Islet of Langerhans (tissue), 1 donor: ENCODE results near the genes C19orf25, ATP8B3 and BTBD2.

DNA sequence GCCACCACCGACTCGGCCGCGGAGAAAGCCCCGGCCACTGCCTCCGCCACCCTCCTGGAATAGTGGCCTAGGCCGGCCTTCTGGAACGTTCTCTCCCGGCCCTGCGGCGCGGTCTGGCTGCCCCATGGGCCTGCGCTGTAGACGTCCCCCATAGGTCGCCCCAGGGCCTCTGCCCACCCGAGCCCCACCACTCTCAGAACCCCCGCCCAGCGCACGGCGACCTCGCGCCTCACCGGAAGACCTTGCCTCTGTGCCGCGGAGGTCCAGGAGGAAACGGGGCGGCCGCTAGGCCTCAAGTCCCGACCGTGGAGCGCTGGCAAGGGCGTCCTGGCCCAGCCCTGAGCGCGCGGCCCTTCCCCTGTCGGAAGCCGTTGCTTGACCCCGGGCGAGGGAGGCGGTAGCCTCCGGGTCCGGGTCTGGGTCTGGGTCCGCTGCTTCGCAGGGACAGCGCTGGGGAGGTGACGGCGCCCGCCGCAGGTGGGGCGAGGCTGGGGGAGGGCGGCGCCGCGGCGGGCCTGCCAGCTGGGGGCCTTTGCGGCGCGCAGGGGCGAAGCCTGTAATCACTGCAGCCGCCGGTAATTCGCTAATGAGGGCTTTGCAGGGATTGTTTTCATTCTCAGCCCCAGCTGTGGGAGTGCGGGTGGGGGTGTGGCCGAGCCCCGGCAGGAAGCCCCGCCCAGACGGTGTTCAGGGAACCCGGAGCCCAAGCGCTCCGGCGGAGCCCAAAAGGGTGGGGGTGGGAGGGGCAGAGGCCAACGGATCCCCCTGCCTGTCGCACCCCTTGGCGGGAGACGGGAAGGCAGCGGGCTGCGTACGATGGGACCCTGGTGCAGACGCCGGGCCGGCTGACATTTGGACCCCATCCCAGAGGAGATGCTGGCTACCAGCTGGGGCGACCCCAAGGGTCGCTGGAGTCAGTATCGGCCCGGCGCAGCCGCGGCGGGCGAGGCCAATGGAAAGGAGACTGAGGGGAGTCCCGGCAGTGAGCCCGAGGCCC is 8.6 kb downstream of the C19orf25 start:
- RRBS = 7% methylated on average over 25 of the region's 92 CpGs

GRCh38 chr19:1472305-1472796 is 6.7 kb downstream of the C19orf25 start:
- RRBS = no CpG with 5 or more reads among the region's 22 CpGs

GRCh38 chr19:1479088-1479848 is at the start of gene C19orf25:
TSS of gene C19orf25 (minus strand) at chr19:1479215.
- RRBS = 3% methylated on average over 24 of the region's 60 CpGs

GRCh38 chr19:1524185-1524592 is 312 bp downstream of the PLK5 start:
- RRBS = 4% methylated on average over 44 of the region's 61 CpGs

GRCh38 chr19:1566866-1567397 is 1.2 kb downstream of the MEX3D start:
- RRBS = 4% methylated on average over 43 of the region's 55 CpGs

GRCh38 chr19:1592092-1592585 is 526 bp downstream of the MBD3 start:
- RRBS = 2% methylated on average over 51 of the region's 61 CpGs

- RRBS = 91% methylated on average over 15 of the region's 33 CpGs
These were observed 13.9 kb upstream of the UQCR11 start for GRCh38 chr19:1619076-1619638.

- RRBS = 5% methylated on average over 33 of the region's 95 CpGs
These were observed at the start of gene ATP8B3 for GRCh38 chr19:1811943-1813186. TSS of gene ATP8B3 (minus strand) at chr19:1812276.

- RRBS = 92% methylated on average over 14 of the region's 47 CpGs
These were observed 11.8 kb upstream of the ATP8B3 start for GRCh38 chr19:1823613-1824626.

GRCh38 chr19:1826865-1827610 is 15.0 kb upstream of the ATP8B3 start:
- RRBS = 71% methylated on average over 10 of the region's 59 CpGs

DNA sequence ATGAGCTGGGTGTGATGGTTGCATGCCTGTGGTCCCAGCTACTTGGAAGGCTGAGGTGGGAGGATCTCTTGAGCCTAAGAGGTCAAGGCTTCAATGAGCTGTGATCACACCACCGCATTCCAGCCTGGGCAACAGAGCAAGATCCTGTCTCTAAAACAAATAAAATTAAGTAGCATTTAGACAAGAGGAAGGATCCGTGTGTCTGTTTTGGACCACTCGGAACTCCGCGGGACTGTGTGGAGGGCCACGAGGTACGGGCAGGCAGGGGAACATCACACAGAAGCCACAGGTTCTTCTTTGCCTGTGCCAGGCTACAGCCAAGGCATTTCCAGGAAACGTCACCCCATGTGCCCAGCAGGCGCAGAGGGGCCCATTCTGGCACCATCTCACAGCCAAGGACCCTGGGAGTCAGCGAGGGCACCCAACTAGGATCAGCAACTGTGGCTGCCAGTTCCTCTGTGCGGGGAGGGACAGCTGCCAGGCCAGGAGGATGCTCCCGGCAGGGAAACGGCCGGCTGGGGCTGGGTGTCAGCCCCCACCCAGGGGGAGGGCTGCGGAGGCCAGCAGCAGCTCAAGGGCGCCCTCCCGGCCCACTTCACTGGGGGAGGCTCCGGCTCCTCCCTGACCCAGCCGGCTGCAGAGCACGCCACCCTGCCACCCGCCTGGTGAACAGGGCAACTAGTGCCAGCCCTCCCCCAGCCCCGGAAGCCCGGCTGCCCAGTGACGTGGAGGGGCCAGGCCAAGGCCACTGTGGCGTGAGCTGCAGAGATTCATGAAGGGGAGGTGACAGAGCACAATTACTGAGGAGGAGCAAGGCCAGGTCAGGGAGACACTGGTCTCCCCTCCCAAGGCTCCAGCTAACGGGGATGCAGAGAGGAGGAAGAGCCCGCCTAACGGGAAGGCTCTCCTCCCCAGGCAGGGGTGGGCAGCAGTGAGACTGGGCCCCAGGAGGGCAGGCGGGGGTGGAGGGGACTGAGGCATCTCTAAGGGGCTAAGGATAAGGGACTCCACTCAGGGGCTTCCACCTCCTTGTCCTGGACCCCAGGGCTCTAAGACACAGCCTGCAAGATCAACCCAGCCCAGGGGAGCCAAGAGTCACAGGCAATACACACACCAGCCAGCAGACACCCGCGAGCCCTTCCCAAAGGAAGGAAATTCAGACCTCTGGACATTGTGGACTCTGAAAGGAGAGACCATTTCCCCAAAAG is 14.8 kb downstream of the REXO1 start:
- RRBS = 34% methylated on average over 8 of the region's 31 CpGs

DNA sequence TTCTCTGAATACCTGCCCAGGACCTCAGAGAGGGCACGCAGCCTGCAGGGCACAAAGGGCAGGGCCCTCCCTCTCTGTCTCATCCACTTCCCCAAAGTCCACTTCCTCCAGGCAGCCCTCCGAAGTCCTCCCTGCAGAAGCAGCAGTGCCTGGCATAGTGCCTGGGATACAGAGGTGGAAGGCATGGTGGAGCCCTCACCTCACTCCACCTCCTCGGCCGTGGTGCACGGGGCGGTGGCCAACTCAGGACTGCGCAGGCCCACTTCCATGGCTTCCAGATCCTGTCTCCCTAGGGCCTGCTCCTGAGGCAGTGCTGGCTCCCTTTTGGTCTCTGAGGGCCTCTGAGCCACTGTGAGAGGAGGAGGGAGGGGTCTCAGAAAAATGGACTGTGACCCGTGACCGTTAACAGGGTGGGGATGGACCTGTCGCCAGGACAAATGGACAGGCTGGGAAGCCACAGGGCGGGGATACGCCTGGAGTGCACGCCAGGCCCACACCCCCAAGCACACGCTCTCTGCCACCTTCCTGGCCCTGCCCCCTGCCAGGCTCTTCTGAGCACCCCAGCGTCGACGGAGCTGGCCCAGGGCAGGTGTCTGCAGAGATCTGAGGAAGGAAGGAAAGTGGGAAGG is 8.5 kb downstream of the REXO1 start:
- RRBS = no CpG with 5 or more reads among the region's 17 CpGs

GRCh38 chr19:1842206-1843365 is 5.7 kb downstream of the REXO1 start:
- RRBS = 92% methylated on average over 4 of the region's 38 CpGs

DNA sequence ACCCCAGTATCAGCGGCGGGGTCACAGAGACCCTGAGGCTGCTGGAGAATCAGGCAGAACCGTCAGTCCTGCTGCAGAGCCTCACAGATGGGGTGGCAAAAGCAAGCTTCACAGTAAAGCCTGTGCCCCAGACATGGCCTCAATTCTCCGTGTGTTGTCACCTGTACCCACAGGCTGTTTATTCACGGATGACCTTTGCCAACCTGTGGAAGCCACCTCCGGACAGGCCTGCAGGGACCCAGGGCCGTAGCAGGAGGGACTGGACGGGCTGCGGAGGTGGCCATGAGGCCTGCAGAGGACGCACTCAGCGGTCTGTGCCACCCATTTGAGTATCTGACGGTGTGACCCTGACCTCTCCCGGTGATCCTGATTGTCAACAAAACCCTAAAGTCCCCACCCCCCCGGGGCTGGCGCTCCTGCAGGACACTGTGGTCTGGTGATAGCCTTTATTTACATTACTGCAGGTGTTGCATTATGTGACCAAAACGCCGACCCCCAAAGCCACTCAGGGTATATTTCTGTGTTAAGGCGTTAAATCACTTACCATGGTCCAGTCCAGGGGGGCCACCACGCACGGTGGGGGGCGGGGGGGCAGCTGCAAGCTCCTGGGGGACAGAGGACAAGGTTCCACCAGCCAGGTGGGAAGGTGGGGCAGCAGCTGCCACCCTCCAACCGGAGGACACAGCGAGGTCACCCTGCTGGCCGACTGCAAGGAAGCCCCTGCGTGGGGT is 7.9 kb upstream of the KLF16 start:
- RRBS = 66% methylated on average over 4 of the region's 25 CpGs

- RRBS = 88% methylated on average over 14 of the region's 48 CpGs
These were observed 9.3 kb upstream of the KLF16 start for GRCh38 chr19:1872287-1873444.

DNA sequence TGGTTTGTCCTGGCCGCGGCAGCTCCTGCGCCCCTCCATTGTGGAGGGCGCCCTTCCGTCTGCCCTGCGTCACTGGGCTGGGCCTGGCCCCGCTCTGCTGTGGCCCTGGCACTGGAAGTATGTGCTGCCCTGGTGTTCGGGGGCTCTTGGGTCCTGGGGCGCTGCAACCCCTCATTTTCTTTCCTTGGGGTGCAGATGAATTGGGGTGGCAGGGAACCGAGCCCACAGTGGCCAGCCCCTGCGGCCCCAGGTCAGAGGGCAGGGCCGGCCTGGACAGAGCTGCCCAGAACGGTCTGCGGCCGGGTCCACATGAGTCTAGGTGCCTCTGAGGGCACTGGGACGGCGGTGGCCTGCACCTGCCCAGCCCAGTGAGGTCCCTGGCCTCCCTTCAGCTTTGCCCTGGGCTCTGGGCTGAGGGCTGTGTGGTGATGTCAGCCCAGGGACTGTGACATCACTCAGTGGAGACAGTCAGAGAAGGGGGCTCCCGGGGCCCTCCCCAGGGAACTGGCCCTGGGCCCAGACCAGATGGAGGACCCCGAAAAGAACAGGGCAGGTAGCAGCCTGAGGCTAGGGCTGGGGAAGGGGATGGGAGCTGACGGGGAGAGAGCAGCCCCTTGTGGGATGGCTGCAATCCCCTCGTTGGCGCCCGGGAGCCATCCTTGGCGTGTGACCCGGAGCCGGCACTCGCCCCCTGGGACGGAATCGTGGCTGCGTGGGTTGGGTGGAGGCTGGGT is 13.4 kb downstream of the CSNK1G2 start:
- RRBS = no CpG with 5 or more reads among the region's 30 CpGs

- RRBS = 70% methylated on average over 10 of the region's 36 CpGs
These were observed 16.5 kb downstream of the CSNK1G2 start for GRCh38 chr19:1957381-1958019.

GRCh38 chr19:1965852-1966898 is 25.2 kb downstream of the CSNK1G2 start:
- RRBS = no CpG with 5 or more reads among the region's 34 CpGs

DNA sequence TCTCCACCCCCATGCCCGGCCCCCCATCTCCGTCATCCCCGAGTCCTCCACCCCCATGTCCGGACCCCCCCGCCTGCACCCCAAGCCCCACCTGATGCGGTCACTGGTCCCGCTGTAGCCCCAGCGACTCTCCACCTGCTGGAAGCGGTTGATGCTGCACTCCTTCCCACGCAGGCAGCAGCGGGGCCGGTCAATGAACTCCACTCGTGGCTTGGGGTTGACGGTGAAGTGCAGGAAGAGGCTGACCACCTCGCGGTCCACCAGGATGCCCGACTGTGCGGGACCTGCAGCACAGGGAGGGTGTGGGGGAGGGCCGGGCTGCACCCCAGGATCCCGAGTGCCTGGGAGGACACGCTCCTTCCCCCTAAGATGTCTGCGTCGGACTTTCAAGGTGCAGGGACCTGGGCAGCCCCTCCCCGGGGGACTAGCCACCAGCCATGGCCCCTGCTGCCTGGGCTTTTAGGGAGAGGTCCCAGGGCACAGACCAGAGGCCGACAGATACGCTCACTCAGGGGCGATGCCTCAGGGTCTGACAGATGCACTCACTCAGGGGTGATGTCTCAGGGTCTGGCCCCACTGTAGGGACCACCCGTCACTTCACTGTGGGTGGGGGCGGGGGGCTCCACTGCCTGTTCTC is 28.0 kb downstream of the BTBD2 start:
- RRBS = 71% methylated on average over 4 of the region's 29 CpGs

DNA sequence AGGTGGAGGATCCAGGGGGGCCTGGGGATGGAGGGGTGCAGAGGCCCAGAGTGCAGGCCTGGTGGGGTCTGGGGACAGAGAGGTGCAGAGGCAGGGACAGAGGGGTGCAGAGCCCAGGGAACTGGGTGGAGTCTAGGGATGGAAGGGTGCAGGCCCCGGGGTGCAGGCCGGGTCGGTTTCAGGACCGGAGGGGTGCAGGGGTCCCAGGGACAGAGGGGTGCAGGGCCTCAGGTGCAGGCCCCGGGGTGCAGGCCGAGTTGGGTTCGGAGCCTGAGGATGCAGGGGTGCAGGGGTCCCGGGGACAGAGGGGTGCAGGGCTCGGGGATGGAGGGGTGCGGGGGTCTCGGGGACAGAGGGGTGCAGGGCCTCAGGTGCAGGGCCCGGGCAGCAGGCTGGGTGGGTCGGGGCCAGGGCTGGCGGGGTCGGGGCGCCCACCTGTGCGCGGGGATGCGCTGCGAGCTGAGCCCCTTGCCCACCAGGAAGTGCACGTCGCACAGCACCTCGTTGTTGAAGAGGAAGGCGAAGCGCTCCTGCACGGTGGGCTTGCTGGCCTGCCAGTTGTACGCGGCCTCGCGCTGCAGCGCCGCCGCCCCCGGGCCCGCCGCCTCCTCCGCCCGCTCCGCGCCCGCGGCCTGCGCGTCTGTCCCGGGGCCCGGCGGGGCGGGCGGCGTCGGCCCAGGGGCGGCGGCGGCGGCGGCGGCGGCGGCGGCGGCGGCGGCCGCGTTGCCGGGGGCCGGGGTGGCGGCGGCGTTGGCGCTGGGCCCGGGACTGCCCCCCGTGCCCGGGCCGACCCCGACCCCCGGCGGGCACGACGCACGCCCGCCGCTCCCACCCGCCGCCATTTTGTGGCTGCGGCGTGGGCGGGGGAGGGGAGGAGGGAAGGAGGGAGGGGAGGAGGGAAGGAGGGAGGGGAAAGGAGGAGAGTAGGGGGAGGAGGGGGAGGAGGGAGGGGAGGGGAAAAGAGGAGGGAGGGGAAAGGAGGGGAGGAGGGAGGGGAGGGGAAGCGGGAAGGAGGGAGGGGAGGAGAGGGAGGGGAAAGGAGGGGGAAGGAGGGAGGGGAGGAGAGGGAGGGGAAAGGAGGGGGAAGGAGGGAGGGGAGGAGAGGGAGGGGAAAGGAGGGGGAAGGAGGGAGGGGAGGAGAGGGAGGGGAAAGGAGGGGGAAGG is at the start of gene BTBD2:
TSS of gene BTBD2 (minus strand) at position 853 of the 1,164 bp plus-strand sequence.
- RRBS = 4% methylated on average over 26 of the region's 89 CpGs